HEK293 (cell line): ENCODE measurements around the gene TRAF3.

- PRO-cap, result no peak
- RRBS, 2 experiments, result no CpG with 5 or more reads among the region's 4 CpGs
Observed at GRCh38 chr14:101958321-101958607, 6.1 kb upstream of the DYNC1H1 start.

GRCh38 chr14:102379035-102380137 is 16.6 kb downstream of the TECPR2 start:
- PRO-cap, result no peak
- RRBS, 2 experiments, result no CpG with 5 or more reads among the region's 17 CpGs

- PRO-cap, result unidirectional peak, minus-strand start at chr14:102455449
- RRBS, 2 experiments, result no CpG with 5 or more reads among the region's 4 CpGs
Observed at GRCh38 chr14:102455381-102455633, 54.3 kb downstream of the ANKRD9 start.

- PRO-cap, result no peak
- RRBS, 2 experiments, result no CpG with 5 or more reads among the region's 6 CpGs
Observed at GRCh38 chr14:102474931-102475446, 34.6 kb downstream of the ANKRD9 start.

- PRO-cap, result no peak
- RRBS, 2 experiments, result no CpG with 5 or more reads among the region's 14 CpGs
Observed at GRCh38 chr14:102504546-102505203, 4.9 kb downstream of the ANKRD9 start.

GRCh38 chr14:102508224-102508750 is 1.3 kb downstream of the ANKRD9 start:
- PRO-cap, result no peak
- RRBS, 2 experiments, result no CpG with 5 or more reads among the region's 15 CpGs

- PRO-cap, result no peak
- RRBS, 2 experiments, result no CpG with 5 or more reads among the region's 23 CpGs
Observed at GRCh38 chr14:102523712-102524185, 14.2 kb upstream of the ANKRD9 start.

GRCh38 chr14:102544295-102545405 is 35.1 kb upstream of the ANKRD9 start:
- PRO-cap, result no peak
- RRBS, 2 experiments, result 80 to 89% methylated on average over 43 of the region's 101 CpGs

DNA sequence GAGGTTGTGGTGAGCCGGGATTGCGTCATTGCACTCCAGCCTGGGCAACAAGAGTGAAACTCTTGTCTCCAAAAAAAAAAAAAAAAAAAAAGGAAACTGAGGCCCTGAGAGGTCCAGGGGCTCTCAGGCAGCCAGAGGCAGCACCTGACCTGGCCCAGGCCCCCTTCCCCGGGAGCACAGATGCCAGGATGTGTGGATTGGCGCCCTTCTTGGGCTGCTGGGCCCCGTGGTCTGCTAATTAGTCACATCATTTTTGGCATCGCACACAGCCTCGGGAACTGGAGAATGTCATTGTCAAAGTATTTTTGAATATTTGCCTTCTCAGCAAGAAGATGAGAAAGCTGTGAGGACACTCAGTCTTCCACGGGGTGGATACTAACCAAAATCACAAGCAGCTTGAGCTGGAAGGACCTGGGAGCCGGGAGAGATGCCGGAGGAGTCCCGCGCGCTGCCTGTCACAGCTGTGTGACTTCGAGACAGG is 12.6 kb upstream of the RCOR1 start:
- PRO-cap, result no peak
- RRBS, 2 experiments, result no CpG with 5 or more reads among the region's 14 CpGs

- PRO-cap, result no peak
- RRBS, 2 experiments, result no CpG with 5 or more reads among the region's 19 CpGs
Observed at GRCh38 chr14:102585216-102585960, 7.1 kb upstream of the RCOR1 start.

GRCh38 chr14:102603632-102604155 is 11.2 kb downstream of the RCOR1 start:
- PRO-cap, result no peak
- RRBS, 2 experiments, result no CpG with 5 or more reads among the region's 4 CpGs

GRCh38 chr14:102645042-102646161 is 53.0 kb downstream of the RCOR1 start:
- PRO-cap, result no peak
- RRBS, 2 experiments, result no CpG with 5 or more reads among the region's 3 CpGs

DNA sequence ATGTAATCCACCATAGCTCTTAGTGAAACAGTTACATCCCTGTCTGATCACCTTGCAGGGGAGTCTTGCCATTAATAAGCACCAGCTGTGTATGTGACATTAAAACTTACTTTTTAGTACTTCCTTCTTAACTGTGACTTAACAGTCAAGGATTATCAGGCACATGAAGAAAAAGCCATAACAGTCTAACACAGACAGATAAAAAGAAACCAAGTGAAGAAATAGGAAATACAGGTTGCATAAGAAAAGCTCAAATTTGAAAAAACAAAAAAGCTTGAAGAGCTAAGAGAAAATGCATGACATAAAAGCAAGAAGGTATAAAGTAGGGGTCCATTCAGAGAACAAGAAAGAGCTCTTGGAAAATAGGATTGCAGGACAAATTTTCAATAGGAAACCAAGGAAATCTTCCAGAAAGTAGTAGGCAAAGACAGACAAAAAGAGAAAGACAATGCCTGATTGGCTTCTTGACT is 53.7 kb downstream of the RCOR1 start:
- PRO-cap, result no peak

GRCh38 chr14:102750043-102750414 is 27.2 kb upstream of the TRAF3 start:
- PRO-cap, result no peak
- RRBS, 2 experiments, result no CpG with 5 or more reads among the region's 11 CpGs

DNA sequence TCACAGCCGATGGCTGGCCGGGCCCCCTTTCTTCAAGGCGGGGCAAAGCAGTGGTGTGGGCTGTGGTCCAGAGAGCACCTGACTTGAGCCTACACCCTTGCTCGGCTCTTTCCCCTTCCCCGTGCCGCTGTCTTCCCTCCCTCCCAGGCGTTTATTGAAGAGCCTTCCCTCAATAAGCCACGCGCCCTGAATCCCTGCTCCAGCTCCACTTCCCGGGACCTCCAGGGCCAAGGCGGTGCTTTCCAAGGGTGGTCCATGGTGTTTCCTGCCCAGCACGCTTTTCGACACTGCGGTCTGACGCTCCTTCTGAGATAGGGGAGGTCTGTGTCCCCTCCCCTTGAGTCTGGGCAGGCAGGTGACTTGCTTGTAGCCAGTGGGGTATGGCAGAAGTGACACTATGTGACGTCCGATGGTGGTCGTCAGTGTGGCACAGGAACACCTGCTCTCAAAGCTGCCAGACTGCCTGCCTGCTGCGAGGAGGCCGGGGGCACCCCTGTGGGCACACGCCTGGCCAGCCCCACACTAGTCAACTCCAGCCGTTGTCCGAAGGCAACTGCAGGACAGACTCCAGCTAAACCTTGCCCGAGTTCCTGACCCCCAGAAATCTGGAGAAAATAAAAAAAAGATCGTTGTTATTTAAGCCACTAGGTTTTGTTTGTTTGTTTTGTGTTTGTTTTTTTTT is 16.1 kb upstream of the TRAF3 start:
- PRO-cap, result no peak
- RRBS, 2 experiments, result no CpG with 5 or more reads among the region's 25 CpGs

GRCh38 chr14:102777228-102778250 is at the start of gene TRAF3:
TRAF3 (plus strand) TSS chr14:102777449.
- PRO-cap, result bidirectional peak, plus-strand start at chr14:102777301, minus-strand start at chr14:102777263; bidirectional peak, plus-strand start at chr14:102777610, minus-strand start at chr14:102777646; bidirectional peak, plus-strand start at chr14:102777822, minus-strand start at chr14:102777754
- RRBS, 2 experiments, result 1% methylated on average over 129 of the region's 181 CpGs

- PRO-cap, result no peak
- RRBS, 2 experiments, result no CpG with 5 or more reads among the region's 20 CpGs
Observed at GRCh38 chr14:102913261-102913874, 9.1 kb upstream of the AMN start.

DNA sequence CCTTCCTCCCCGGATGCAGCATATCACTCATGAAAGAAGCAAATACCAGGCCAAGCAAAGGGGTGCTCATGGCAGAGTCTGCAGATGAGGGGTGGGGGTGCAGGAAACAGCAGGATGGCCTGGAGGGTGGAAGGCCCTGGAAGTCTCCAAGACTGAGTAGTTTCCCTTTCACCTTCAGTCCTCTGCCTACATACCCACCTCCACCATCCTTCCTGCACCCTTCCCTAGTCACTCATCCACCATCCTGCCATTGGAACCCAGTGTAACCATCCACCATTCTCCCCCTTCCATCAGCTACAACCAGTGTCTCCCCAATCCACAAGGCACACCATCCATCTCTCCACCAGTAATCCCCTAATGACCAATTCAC is 4.4 kb upstream of the AMN start:
- PRO-cap, result no peak
- RRBS, 2 experiments, result 5 to 23% methylated on average over 1 of the region's 1 CpG

DNA sequence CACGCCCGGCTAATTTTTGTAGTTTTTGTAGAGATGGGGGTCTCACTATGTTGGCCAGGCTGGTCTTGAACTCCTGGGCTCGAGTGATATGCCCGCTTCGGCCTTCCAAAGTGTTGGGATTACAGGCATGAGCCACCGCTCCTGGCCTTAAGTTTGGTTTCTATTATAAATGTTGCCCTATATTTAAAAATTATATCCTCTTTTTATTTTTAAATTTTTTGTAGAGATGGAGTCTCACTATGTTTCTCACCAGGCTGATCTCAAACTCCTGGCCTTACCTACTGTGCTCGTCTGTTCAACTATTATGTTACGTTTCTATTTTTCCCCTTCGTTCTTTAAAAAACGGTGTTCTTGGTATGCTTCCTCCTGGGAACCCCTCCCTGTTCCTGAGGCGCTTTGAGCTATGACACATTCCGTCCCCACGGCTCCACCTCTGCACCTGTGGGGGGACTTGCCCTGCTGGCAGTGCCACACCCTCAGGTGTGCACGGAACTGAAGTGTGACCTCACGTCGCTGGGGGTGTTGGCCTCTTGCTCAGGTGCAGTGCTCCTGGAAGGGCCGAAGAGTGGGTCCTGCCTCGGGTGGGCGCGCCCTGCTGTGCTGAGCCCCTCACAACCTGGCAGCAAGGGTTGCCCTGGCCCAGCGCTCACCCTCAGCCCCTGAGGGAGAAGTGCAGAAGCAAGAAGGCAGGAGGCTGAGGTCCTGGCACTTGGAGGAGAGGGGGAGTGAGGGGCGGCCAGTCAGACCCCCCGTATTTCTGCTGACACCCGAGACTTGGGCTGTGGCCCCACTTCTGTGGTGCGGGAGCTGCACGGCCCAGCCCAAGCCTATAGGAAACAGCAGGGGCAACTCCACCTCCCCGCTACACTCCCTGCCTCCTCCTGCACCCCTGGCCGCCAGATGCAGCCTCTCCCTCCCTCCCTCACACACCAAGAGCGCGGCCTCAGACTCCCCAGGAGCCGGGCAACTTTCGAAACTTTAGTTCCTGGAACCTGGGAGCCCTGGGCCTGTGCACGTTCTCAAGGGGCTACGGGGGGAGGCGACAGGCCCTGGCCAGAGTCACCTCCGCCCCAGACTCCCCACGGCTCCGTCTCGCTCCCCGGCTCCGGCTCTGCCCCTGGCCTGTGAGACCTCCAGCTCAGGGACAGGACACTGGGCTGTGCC is 5.0 kb downstream of the AMN start:
- PRO-cap, result no peak
- RRBS, 2 experiments, result no CpG with 5 or more reads among the region's 41 CpGs

DNA sequence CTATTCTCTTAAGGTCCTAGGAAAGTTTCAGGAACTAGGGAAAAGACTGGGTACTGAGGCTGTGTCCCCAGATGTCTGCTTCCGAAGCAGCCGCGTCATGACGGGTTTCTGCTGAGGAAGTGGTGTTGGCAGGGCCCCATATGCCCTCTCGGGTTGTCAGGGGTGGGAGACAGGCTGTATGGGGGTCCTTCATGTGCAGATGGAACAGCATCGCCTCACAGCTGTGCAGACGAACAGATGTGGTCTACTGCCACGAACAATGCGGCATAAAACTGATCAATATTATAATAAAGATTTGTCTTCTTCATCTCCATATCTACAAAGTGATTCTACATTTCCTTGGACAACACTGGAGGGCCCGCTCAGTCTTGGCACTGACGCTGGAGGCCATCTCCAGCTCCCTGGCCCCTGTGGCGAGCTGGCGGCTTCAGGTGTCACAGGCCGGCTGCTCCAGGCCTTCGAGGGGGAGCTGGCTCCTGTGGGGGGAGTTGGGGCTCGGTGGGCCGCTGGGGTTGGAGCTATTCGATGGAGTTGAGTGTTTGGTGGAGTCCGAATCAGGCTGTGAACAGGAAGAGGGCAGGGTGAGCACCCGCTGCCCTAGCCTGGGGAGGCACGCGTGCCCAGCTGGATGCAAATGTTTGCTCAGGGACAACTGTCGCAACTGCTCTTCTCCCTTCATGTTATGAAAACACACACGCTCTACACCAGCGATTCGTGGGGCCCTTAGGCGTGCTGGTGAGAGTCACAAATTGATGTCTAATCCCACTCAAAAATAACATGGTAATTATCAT is 11.0 kb downstream of the AMN start:
- PRO-cap, result no peak
- RRBS, 2 experiments, result no CpG with 5 or more reads among the region's 27 CpGs